Suprapubic skin (tissue), 4 donors: Measurements from ENCODE around the gene DDX55.

DNA sequence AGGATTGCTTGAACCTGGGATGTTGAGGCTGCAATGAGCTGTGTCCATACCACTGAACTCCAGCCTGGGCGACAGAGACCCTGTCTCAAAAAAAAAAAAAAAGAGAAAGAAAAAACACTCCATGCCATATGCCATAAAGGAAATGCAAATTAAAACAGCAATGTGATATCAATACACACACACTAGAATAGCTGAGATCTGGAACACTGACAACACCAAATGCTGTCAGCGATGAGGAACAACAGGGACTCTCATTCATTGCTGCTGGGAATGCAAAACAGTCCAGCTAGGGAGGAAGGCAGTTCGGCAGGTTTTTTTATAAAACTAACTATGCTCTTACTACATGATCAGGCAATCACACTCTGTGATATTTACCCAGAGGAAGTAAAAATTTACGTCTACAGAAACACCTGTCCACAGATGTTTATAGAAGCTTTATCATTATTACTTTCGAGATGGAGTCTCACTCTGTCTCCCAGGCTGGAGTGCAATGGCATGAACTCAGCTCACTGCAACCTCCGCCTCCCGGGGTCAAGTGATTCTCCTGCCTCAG lies 3.5 kb upstream of the ABCB9 start:
- PRO-cap: no peak
- RAMPAGE, long total RNA, 4 experiments: no peak in any of the 4 experiments

- PRO-cap: no peak
- RAMPAGE, long total RNA, 4 experiments: no peak in any of the 4 experiments
Measured at GRCh38 chr12:122981033-122982075, 873 bp downstream of the ARL6IP4 start.

DNA sequence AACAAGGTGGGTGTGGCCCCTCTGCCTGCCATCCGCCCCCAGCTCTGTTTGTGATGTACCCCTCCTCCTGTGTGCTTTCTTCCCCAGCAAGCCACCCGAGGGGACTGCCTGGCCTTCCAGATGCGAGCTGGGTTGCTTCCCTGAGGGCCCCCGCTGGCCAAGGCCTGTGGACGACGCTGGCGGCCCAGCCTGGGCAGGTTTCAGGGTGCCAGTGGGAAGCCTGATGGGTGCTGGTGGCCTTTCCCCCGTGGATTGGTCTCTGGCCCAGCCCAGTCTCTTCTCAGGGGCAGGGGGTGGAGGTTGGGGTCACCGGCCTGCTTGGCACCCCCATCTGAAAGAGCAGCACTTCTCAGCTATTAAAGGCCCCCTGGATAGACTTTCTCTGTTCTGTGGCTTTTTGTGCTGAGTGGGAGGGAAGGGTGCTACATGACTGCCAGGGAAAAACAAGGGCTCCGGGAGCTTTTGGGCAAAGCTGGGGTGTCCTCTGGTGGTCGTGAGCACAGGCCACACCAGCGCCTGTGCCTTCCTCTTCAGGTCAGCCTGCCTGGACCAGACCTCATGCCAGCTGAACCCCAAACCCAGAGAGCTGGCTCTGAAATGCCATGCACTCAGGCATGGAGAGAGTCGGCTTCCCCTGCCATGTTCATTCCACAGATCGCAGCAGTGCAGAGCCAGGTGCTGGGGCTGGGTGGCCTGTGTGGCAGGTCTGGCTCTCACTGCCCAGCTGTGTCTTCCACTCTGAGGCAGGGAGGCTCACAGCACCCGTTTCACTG lies 2.2 kb downstream of the ARL6IP4 start:
- PRO-cap: no peak
- RAMPAGE, long total RNA, 4 experiments: no peak in any of the 4 experiments

- PRO-cap: no peak
- RAMPAGE, long total RNA, 4 experiments: no peak in any of the 4 experiments
Measured at GRCh38 chr12:122998256-122998515, 17.7 kb downstream of the ARL6IP4 start.

DNA sequence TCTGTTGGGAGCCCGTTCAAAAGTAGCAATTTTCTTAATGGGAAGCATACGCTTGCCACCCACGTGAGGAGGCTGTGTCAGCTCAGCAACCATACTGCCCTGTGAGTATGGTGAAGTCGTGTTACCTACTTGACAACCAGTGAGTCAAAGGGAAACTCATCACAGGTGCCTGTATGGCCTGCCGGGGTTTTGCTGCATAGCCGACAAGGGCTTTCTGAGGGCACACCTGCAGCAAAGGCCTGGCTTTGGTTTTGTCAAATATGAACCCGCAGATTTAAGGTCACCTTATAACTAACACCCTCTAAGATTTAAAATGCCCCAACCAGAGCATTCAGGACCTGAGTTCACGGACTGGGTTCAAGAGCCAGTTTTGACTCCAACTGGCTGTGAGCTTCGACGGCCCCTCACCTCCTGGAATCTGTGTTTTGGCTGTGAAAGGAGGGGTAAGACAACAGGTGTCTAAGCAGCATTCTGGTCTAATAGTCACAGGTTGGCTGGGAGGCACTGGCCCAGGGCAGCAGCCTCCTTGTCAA lies 30.9 kb downstream of the PITPNM2 start:
- PRO-cap: no peak
- RAMPAGE, long total RNA, 4 experiments: no peak in any of the 4 experiments

DNA sequence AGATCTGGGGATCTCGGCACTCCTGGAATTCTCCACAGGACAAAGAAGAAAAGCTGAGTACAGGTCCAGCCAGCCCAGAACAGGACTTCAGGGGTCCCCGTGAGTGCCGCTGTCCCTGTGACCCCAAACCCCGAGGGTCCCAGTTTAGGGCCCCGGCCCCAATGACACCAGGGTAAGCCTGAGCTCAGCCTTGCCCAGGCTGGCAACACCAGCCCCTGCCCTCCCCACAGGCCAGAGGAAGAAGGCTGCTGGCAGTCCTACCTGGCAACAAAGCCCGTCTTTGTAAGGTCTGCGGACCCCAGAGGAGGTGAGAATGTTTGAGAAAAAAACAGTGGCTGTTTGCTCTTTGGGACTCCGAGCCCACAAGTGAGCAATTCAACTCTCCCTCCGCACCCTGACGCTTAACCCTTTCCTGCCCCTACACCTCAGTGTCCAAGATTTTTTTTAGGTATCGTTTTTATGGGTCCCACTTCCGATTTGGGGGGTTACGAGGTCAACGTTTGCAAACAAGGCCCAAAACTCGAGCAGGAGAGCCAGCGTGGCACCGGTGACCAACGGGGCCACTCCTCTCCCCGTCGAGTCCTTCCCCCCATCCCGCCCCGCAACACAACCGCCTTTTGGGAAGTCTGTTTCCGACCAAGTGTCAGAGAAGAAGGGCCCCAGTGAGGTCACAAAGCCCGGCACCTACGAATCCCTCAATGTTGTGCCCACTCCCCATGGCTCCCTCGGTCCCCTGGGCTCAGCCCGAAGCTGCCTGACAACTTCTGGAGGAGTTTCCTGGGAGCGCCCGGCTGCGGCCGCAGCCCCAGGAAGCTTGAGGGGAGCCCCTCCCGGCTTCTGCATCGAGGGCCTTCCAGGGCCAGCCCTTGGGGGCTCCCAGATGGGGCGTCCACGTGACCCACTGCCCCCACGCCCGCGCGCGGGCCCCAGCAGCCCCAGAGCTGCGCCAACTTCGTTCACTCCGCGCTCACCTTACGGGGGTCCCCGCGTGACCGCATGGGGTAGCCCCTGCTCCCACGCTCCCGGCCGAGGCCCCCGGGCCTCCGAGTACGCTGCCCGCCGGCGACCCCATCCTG lies 1.4 kb downstream of the CDK2AP1 start:
- PRO-cap: no peak
- RAMPAGE, long total RNA, 4 experiments: no peak in any of the 4 experiments

DNA sequence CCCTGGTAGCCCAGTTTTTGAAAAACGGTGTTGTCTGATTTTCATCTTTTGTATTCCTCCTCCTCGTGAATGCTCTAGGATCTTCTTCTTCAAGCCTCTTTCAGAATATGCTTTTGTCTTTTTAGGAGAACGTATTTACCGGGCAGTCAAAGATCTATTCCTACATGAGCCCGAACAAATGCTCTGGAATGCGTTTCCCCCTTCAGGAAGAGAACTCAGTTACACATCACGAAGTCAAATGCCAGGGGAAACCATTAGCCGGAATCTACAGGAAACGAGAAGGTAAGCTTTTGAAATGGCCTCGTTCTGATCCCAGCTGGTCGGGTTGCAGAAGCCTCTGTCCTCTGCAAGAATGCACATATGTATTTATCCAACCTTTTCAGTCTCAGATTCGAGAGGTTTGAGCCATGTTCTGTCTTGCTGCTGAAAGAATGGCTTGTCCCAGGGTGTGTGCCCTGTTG lies 6.6 kb downstream of the KMT5A start:
- PRO-cap: no peak
- RAMPAGE, long total RNA, 4 experiments: no peak in any of the 4 experiments

GRCh38 chr12:123423053-123423445 lies 13.4 kb downstream of the RILPL2 start:
- PRO-cap: no peak
- RAMPAGE, long total RNA, 4 experiments: no peak in any of the 4 experiments

DNA sequence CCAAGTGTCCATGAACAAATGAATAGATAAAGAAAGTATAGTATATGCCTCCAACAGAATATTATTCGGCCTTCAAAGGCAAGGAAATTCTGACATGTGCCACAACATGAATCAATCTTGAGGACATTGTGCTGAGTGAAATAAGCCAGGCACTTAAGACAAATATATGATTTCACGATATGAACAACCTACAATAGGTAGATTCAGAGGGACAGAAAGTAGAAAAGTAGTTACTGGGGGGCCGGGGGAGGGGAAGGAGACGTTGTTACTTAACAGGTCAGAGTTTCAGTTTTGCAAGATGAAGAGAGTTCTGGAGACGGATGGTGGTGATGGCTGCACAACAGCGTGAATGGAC lies 5.4 kb downstream of the RILPL2 start:
- PRO-cap: no peak
- RAMPAGE, long total RNA, 4 experiments: no peak in any of the 4 experiments

- PRO-cap: no peak
- RAMPAGE, long total RNA, 4 experiments: no peak in any of the 4 experiments
Measured at GRCh38 chr12:123583160-123583827, 1.1 kb upstream of the TMED2 start.

DNA sequence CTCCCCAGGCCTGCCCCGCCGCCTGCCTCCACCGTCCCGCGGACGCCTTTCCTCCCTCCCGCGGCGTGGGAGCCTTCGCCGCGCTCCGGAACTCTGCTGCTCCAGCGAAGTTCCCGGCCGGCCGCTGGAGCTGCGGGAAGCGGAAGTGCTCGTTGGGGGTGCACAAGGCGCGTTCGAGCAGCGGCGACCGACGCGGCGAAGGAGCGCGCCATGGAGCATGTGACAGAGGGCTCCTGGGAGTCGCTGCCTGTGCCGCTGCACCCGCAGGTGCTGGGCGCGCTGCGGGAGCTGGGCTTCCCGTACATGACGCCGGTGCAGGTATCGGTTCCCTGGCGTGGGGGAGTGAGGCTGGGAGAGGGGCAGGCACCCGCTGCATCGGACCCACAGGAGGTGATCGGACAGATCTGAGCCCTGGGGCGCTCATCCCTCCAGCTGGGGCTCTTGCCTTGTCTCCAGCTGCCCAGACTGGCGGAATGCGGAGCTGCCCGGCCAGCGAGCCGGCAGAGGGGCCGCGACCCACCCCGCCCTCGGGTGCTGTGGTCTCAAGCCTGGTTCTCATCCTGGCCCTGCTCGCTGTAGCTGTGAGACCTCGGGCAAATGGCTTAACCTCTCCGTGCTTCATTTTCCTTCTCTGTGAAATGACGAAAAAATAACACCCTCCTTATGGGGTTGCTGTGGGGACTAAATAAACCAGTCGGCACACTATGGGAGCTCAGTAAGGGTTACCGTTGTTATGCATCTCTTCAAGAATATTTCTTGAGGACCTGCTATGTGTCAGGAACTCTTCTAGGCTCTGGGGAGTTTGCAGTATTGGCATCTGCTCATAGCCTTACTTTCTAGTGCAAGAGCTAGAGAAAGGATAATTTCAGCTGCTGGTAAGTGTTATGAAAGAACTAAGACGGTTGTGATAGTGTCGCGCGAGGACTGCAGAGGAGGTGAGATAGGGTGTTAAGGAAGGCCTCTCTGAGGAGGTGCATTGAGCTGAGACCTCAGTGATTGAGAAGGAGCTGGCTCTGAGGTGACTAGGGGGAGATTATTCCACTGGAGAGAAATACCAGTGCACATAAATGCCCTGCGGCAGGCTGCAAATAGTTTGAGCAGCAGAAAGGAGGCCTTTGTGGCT lies at the start of gene DDX55:
TSS of gene DDX55 (plus strand) at position 161 of the 1,123 bp plus-strand sequence.
- PRO-cap: bidirectional peak, plus-strand start at position 186 of the sequence, minus-strand start at position 85 of the sequence
- RAMPAGE, long total RNA, 4 experiments: start-site peak on the plus strand in 4 of 4 experiments, centred at positions 180 to 194 of the sequence, 84 to 189 reads per replicate

DNA sequence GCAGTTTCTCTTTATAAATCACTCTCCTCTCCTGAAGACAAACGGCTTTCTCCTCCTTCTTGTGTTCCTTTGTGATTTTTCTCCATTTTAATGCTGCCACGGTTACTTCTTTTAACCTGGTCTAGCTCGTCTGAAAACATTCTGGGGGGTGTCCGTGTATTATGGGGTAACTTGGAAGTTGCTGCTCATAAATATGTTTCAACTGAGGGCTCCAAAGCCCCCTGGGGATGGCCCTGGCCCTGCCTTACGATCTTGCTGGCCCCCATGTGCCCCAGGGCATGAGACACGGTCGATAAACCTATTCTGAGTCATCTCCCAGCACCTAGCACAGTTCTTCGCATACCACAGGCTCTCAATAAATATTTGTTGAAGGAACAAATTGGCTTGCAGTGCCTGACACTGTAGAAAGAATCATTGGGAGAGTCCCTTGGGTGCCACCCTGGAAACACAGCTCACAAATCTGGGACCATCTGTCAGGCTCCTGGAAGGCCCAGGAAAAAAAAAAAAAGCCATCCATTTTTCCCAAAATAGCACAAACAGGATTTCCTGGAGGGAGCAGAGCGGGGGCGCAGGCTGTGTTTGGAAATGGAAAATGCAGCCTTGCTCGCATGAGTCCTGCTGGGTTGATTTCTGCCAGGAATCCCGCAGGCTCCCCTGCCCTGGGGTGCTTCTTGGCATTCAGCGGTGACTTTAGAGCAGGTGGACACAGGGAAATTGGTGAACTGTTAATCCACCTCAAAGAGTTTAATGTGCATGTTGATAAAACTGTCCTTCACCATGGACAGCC lies 106.4 kb upstream of the RFLNA start:
- PRO-cap: no peak
- RAMPAGE, long total RNA, 4 experiments: no peak in any of the 4 experiments

DNA sequence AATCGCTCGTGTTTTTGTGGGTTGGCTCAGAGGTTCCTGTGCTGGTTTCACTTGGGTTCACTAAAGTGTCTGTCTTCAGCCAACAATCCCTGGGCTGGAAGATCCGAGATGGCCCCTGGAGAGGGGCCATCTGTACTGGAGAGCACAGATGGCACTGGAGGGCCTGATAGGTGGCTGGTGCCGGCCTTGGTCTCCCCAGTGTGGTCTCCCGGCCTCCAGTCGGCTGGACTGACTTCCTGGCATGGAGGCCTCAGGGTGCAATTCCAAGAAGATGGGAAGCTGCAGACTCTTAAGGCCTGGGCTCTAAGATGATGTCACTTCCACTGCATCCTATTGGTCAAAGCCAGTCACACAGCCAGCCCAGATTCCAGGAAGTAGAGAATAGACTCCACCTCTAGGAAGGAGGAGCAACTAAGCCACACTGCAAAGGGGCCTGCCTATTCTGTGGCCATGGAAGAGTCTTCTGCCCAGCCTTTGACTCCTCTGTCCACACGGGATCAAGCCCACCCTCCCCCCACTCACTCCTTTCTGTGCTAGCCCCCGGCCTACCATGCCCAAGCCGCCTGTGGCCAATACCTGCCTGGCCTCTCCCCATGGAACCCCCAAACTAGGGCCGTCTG lies 104.0 kb upstream of the RFLNA start:
- PRO-cap: no peak
- RAMPAGE, long total RNA, 4 experiments: no peak in any of the 4 experiments

DNA sequence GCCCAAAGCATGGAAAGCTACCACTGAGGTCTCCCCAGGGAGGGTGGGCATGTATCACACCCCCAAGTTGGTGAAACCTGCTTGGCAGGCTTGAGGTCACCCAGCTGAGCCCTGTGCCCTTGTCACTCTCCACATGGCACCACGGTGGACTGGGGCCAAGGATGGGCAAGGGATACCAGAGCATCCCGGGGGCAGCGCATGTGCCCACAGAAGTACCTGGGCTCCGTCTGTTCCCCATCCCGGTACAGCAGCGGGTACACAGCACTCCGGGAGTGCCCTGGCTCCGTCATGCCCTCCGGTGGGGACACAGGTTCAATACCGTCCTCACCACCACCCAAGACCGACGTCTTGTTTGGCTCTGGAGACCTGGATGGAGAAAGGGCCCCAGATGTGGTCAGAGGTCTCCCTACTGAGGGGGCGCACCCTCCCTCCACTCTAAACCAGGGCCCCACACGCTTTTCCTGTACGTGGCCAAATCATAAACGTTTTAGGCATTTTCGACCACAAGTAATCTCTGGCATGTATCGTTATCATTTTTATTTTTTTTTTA lies 38.1 kb downstream of the RFLNA start:
- PRO-cap: no peak
- RAMPAGE, long total RNA, 4 experiments: start-site peak on the minus strand in 2 of 4 experiments, centred at positions 289 to 307 of the sequence, 59 to 378 reads per replicate

DNA sequence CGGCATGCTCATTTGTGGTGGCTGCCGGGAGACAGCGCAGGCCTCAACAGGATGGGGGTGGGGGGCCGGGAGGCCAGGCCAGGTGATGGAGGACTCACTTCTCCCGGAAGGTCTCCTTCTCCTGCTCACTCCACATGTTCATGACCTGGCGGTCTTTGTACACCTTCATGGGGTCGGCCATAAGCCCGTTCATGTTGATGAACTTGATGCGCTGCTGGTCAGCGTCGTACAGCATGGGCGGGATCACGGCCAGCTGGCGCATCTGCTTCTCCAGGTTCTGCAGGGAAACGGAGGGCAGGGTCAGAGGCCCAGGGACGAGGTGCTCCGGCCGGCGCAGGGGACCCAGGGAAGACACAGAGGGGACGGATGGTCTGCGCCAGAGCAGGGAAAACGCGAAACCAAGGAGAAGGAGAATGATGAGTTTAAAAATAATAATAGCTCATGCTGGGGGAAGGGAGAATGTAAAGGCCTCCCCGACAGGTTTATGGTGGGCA lies 131.7 kb downstream of the RFLNA start:
- PRO-cap: no peak
- RAMPAGE, long total RNA, 4 experiments: start-site peak on the minus strand in 3 of 4 experiments, centred at positions 183 to 193 of the sequence, 24 to 235 reads per replicate

DNA sequence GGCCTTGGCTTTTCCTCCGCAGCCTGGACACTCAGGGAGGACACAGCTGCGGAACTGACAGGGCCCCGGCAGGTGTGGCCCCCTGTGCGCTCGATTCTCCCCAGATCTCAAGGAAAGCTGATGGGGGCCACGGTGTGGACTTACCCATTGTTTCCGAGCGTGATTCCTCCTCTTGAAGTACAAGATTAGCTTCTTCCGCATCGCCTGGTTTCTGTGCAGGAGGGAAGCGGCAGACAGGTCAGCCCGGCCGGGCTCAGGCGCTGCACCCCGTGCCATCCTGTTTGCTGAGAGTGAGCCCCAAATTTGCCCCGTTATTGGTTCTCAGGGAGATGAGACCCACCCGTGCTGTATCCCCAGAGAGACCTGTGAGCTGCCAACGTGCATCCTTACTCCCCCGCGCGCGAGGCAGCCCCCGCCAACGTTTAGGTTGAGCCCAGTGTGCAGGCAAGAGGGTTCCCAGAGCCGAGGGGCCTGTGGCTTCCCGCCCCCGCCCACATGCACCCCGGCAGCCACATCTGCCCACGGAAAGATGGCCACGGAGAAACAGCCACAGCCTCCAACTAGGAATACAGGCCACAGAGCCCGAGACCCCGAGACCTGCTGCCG lies 129.5 kb downstream of the NCOR2 start:
- PRO-cap: no peak
- RAMPAGE, long total RNA, 4 experiments: no peak in any of the 4 experiments

DNA sequence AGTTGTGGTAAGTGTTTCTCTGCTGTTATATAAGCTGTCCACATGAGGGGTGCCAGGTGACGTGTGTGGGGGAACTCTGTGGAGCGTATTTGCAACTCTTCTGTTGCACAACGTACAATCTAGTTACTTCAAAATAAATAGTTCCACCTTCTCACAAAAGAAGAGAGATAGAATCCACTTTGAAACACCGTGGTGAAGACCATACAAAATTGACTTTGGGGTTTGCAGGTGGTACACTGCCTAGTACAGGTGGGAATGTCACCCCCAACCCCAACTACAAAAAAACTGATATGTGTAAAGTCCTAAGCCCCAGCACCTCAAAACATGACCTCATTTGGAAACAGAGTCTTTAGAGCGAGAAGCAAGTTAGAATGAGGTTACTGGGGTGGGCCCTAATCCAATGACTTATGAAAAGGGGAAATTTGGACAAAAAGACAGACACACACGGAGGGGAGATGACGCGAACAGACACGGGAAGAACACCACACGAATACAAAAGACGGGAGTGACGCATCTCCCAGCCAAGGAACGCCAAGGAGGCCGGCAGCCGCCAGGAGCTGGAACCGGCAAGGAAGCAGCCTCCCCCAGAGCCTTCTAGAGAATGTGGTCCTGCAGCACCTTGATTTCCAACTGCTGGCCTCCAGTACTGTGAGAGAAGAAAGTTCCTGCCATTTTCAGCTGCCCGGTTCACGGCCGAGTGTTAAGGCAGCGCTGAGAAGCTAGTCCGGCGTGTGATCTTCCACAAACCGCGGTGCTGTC lies 124.8 kb downstream of the NCOR2 start:
- PRO-cap: no peak
- RAMPAGE, long total RNA, 4 experiments: no peak in any of the 4 experiments

DNA sequence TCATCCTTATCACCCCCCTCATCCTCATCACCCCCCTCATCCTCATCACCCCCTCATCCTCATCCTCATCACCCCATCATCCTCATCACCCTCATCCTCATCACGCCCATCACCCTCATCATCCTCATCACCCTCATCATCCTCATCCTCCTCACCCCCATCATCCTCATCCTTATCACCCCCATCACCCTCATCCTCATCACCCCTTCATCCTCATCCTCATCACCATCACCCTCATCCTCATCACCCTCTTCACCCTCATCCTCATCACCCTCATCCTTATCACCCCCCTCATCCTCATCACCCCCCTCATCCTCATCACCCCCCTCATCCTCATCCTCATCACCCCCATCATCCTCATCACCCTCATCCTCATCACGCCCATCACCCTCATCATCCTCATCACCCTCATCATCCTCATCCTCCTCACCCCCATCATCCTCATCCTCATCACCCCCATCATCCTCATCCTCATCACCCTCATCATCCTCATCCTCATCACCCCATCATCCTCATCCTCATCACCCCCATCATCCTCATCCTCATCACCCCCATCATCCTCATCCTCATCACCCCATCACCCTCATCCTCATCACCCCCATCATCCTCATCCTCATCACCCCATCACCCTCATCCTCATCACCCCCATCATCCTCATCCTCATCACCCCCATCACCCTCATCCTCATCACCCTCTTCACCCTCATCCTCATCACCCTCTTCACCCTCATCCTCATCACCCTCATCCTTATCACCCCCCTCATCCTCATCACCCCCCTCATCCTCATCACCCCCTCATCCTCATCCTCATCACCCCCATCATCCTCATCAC lies 99.3 kb downstream of the NCOR2 start:
- PRO-cap: no peak
- RAMPAGE, long total RNA, 4 experiments: no peak in any of the 4 experiments

DNA sequence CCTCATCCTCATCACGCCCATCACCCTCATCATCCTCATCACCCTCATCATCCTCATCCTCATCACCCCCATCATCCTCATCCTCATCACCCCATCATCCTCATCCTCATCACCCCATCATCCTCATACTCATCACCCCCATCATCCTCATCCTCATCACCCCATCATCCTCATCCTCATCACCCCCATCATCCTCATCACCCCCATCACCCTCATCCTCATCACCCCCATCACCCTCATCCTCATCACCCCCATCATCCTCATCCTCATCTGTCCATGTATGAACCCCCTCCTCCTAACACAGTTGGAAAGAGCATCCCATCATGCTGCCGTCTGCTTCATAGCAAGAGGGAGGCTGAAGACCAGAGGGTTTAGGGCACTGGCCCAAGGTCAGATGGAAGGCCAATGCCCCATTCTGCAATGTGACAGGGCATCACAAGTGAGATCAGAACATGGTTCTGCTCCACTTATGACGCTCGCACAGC lies 98.6 kb downstream of the NCOR2 start:
- PRO-cap: no peak
- RAMPAGE, long total RNA, 4 experiments: no peak in any of the 4 experiments

- PRO-cap: no peak
- RAMPAGE, long total RNA, 4 experiments: no peak in any of the 4 experiments
Measured at GRCh38 chr12:124486304-124486939, 81.0 kb downstream of the NCOR2 start.